Jurkat, Clone E6-1 (cell line): Measurements from ENCODE around the genes MED13 and METTL2A.

DNA sequence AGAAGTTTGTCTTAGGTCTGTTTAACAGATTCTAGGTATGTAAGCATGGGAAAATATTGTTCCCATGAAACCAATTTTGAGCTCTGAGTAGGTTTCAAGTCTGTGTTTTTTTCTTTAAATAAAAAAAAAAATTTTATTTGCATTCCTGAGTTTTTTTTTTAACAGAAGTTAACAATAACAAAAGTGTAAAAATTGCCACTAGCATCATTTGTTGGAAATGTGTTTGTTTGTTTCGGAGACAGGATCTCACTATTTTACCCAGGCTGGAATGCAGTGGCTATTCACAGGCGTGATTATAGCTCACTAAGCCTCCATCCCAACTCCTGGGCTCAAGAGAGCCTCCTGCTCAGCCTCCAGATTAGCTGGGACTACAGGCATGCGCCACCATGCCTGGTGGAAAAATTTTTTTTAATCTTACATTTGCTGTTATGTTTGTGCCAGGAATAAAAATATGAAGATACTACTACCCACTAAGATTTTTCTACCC is 61.0 kb downstream of the TUBD1 start:
- RRBS, result no CpG with 5 or more reads among the region's 3 CpGs

GRCh38 chr17:59838460-59839015 is 54.2 kb downstream of the TUBD1 start:
- RRBS, result no CpG with 5 or more reads among the region's 4 CpGs

DNA sequence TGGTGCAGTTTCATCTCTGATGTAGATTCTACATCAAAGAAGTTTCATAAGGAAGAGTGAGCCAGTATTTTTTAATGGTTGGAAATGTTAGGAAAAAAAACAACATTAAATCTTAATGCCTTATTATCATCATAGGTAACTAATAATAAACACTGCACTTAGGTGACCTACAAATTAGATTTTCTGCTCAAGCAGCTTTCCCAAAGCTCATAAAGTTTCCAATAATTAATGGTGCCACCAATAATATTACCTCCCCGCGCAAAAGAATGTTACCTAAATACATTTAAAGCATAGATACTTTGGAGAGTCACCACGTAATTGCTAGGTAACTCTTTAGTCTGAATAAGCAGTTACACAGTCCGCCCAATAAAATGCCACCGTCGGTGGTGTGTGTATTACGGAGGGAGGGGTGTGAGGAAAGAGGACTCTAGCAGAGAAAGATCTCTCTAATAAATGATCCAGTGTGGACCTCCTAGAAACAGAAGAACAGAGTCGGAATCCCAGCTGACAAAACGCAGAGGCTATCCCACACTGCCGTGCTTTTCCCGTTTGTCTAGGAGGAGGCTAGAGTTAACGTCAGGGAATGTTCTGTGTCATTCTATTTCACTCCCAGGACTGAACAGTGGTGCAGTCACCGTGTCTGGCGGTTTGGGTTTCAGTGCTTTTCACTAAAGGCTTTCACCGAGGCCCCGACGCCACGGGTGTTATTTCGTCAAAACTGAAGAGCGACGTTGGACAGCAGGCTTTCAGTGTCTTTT is 721 bp downstream of the RNFT1 start:
- RRBS, result no CpG with 5 or more reads among the region's 21 CpGs

DNA sequence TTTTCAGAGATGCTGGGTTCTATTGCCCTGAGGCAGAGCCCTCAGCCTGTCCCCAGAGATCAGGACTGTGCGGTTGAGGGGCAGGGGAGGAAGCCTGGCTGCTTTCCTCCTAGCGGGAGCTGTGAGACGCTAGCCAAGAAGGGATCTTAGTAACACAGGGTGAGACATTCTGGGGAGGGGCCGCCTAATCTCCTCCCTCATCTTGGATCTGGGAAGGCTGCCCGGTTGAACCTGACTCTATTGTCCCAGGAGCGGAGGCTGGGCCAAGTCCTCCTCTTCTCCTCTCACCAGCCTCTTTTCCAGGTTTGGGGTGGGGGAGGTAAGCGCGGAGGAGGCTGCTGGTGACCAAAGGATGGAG is 4.9 kb downstream of the CA4 start:
- RRBS, result no CpG with 5 or more reads among the region's 8 CpGs

DNA sequence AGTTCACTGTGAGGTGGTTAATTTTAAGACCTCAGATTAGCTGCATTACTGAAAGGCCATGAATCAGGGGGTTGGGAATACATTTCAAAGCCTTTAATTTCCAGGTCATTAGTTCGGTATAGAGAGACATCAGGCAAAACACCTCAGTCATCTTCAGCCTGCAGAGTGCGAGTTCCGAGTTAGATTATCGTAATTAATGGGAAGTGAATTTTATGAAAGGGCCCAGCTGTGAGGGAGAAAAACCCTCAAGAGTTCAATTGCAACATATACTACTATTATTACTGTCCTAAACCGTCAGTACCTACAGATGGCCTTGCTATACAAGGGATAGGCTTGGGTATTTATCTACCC is 2.1 kb upstream of the USP32 start:
- RRBS, result no CpG with 5 or more reads among the region's 5 CpGs

GRCh38 chr17:60601627-60602337 is 1.8 kb downstream of the PPM1D start:
- RRBS, result no CpG with 5 or more reads among the region's 8 CpGs

- RRBS, result no CpG with 5 or more reads among the region's 12 CpGs
Observed at GRCh38 chr17:60602338-60602735, 2.3 kb downstream of the PPM1D start.

DNA sequence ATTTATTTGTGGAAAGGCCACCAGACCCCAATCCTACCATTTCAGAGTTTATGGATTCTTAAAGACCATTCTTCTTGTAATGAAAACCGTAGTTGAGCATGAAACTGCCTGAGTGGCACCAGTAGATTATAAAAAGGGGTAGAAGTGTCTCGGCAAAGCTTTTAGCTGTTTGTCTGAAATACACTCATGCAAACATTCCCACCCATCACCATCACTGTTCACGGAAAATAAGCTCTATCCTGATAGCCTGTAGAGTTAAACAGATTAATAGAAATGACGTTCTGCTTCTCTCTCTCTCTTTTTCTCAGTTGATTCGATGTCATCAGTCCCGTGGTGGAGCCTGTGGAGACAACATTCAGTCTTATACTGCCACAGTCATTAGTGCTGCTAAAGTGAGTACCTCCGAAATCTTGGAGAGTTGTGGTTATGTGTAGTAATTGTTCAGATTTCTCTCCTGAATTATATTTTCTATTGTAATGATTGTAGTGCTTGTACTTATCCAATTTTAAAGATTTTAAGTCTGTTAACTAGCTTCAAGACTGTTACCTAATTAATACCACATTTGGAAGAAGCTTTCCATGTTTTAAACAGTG is 224.8 kb downstream of the BCAS3 start:
- RRBS, result no CpG with 5 or more reads among the region's 7 CpGs

DNA sequence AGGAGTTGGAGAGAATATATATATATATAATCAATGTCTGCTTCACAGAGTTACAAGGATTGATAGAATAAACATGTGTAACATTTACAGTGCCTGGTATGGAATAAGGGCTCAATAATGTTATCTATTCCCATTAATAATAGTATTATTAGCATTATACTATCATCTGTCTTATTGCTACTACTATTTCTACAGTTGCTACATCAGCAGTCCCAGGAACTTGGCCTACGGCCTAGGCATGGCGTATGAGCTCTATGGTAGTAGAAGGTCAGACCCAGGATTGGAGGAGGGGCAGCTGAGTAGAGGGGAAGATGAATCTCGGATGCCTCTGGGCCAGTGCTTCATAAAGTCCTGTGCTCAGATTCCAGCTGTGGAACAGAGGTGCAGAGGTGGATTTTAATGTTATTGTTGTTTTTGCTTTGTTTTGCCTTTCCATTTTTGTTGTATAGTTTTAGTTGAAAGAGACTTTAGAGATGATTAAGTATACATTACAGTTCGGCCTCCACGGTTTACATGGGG is 146.2 kb upstream of the TBX2 start:
- RRBS, result no CpG with 5 or more reads among the region's 5 CpGs

DNA sequence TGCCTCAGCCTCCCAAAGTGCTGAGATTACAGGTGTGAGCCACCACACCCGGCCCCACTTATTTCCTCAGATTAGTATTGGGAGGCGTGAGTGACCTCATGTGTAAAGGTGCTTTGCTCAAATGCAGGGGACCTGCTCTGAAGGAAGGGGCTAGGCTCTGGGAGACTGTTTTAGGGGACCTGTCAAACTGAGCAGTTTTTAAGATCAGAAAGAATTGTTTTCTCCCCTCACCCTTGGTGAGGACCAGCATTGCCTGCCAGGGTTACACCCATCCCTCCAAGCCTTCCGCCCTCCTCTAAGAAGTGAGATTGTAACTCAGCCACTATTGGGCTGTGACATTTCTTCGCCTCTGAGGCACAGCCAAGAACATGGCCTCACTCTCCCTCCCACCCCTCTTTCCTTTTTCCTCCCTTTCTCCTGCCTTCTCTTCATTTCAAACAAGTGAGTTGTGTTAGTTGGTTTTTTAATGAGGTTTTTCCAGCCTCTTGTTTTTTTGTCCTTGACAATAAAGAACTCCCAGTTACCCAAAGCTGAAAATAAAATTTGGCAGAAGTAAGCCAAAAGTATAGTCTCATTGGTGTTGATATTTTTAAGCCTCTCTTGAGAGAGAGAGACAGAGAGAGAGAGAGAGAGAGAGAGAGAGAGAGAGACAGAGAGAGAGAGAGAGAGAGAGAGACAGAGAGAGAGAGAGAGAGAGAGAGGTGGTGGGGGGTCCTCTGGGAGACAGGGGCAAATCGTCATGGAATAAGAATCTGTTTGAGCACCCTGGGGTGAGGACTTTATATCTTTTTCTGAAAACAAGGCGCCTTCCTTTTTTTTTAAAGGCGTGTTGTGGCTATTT is 77.2 kb upstream of the TBX2 start:
- RRBS, result no CpG with 5 or more reads among the region's 7 CpGs

DNA sequence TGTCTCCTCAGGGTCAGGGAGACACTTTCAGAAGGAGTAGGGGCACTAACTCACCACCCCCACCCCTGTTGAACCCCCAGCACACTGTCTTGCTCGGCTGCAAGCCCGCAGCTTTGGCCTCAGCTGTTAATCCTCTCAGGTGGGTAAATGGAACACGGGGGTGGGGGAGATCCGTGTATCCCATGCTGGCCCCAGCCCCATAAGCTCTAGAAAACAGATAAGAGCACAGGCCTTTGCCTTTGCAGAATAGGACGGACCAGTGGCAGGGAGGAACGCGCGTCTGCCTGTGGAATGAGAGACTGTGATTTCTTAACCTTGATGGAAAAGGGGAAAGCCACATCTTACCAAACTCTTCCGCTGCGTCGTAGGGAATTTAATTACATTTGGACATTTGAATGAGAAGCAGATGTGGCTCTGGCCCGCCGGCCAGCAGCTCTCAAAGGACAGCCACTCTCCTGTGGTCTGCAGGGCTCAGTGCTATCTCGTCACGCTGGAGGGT is 16.2 kb upstream of the TBX2 start:
- RRBS, result no CpG with 5 or more reads among the region's 15 CpGs

- RRBS, result no CpG with 5 or more reads among the region's 15 CpGs
Observed at GRCh38 chr17:61457965-61458503, 5.8 kb downstream of the TBX4 start.

DNA sequence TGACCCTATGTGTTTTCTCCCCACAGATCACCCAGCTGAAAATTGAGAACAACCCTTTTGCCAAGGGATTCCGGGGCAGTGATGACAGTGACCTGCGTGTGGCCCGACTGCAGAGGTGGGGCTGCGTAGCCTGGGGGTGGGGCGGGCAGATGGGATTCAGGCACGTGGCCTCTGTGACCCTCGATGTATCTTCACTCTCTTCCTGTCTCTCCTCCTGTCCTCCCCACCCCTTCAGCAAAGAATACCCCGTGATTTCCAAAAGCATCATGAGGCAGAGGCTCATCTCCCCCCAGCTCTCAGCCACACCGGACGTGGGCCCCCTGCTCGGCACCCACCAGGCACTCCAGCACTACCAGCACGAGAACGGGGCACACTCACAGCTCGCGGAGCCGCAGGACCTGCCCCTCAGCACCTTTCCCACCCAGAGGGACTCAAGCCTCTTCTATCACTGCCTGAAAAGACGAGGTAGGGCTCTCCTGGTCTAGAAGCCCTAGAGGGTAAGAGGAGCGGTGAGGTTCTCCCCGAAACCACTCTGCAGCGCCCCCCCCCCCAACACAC is 27.7 kb downstream of the TBX4 start:
- RRBS, result no CpG with 5 or more reads among the region's 20 CpGs

- RRBS, result no CpG with 5 or more reads among the region's 4 CpGs
Observed at GRCh38 chr17:61996179-61996926, 68.6 kb upstream of the INTS2 start.

GRCh38 chr17:62039017-62039463 is 26.0 kb downstream of the MED13 start:
- RRBS, result no CpG with 5 or more reads among the region's 2 CpGs

GRCh38 chr17:62064778-62065834 is at the start of gene MED13:
Gene MED13, minus strand, starts transcription at chr17:62065278.
- RRBS, result 3% methylated on average over 38 of the region's 102 CpGs

GRCh38 chr17:62423597-62424248 is at the start of gene METTL2A:
Gene METTL2A, plus strand, starts transcription at chr17:62423897.
- RRBS, result no CpG with 5 or more reads among the region's 44 CpGs

GRCh38 chr17:62559837-62560234 is 67.6 kb upstream of the MRC2 start:
- RRBS, result no CpG with 5 or more reads among the region's 2 CpGs

- RRBS, result no CpG with 5 or more reads among the region's 10 CpGs
Observed at GRCh38 chr17:62572696-62573516, 54.6 kb upstream of the MRC2 start.

DNA sequence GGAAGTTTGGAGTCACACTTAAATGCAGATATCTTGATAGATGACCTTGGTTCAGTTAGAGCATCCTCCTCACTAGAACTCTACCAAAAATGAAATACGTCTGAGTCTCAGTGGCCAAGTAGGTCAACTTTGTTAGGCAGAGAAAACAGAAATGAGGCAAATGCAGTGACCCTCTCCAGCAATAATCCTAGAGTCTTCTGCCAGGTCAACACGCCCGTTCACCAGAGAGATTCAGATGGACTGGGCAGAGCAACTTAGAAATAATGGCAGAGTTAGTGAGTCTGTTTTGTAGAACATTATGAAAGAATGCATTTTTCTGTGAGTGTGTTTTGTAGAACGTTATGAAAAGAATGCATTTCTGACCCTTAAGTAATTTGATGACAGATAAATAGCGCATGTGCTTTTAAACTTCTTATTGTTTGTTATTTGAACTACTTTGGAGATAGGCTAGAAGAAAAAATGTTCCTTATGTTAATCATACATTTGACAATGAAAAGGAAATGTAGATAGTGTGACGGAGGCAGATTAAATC is 48.1 kb downstream of the MARCHF10 start:
- RRBS, result no CpG with 5 or more reads among the region's 6 CpGs